Measurements from ENCODE around the gene S1PR5.

- PRO-cap: no peak
- RAMPAGE, long total RNA: no peak
- RRBS: 2% methylated on average over 27 of the region's 67 CpGs
These were observed 1.4 kb downstream of the ICAM5 start for GRCh38 chr19:10291057-10291727.

GRCh38 chr19:10393207-10393709 is 10.1 kb downstream of the CDC37 start:
- PRO-cap: no peak
- RAMPAGE, long total RNA: no peak
- RRBS: 75% methylated on average over 2 of the region's 26 CpGs

DNA sequence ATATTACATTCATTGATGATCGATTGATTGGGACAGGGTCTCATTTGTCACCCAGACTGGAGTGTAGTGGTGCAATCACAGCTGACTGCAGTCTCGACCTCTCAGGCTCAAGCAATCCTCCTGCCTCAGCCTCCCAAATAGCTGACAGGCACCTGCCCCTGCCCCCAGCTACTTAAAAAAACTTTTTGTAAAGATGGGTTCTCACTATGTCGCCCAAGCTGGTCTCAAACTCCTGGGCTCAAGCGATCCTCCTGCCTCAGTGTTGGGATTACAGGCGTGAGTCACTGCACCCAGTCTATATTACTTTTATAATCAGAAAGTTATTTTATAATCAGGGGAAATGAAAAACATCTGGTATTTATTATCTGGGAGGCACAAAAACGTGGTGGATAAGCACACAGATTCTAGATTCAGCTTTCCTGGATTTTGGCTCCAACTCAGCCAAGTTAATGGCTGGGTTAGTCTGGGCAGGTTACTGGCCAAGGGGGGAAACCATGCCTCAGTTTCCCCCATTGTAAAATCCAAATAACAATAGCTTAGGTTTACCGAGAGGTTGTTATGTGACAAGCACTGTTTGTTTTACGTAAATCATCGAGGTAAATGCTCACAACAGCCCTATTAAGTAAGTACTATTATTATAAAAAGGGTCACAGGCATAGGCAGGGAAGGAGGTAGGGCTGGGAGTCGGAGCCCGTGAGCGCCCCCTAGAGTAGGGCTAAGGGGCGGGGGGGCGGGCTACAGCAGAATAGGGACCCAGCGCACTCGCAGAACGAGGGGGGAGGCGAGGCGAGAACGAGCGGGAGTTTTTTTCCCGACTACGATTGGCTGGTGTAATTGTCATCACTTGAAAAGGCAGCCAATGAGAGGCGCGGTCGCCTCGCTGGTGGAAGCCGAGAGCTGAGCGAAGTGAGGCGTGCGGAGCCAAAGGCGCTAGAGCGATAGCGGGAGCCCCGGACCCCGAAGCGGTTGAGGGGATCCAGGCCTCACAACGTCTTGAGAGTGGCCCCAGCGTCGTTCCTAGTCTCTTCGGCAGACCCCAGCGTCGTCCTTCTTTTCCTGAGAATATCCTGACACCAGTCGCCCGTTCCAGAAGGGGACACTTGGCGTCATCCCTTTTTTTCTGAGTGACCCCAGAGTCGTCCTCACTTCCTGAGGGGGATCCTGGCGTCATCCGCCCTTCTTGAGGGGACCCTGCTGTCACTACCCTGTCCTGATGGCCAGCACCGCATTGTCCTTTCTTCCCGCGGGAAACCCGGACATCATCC is 24.4 kb downstream of the KEAP1 start:
- PRO-cap: no peak
- RAMPAGE, long total RNA: no peak
- RRBS: no CpG with 5 or more reads among the region's 53 CpGs

DNA sequence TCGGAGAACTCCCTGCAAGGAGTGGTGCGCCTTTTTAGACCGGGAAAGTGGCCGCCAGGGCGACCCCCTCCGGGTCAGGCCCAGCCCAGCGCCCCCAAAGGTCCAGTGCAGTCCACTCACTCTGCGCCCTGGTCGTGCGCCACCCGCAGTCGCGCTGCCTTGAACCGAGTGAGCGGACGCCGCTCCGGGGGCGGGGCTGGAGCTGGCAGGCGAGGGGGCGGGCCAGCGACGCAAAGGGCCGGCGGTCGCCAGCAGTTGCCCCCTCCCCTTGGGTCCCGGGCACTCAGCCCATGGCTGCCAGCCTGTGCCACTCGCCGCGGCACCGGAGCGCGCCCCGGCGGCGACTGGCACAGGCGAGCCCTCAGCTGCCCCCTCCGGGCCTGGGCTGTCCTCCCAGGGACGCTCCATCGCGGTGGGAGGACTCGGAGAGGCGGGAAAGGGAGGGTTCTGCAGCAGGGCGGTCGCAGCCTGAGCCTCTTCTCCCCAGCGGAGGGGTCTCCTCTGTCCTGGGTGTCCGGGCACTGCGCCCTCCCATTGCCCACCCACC is at the start of gene S1PR5:
TSS of gene S1PR5 (minus strand) at position 170 of the 547 bp plus-strand sequence.
- PRO-cap: no peak
- RAMPAGE, long total RNA: no peak
- RRBS: 3% methylated on average over 26 of the region's 48 CpGs

DNA sequence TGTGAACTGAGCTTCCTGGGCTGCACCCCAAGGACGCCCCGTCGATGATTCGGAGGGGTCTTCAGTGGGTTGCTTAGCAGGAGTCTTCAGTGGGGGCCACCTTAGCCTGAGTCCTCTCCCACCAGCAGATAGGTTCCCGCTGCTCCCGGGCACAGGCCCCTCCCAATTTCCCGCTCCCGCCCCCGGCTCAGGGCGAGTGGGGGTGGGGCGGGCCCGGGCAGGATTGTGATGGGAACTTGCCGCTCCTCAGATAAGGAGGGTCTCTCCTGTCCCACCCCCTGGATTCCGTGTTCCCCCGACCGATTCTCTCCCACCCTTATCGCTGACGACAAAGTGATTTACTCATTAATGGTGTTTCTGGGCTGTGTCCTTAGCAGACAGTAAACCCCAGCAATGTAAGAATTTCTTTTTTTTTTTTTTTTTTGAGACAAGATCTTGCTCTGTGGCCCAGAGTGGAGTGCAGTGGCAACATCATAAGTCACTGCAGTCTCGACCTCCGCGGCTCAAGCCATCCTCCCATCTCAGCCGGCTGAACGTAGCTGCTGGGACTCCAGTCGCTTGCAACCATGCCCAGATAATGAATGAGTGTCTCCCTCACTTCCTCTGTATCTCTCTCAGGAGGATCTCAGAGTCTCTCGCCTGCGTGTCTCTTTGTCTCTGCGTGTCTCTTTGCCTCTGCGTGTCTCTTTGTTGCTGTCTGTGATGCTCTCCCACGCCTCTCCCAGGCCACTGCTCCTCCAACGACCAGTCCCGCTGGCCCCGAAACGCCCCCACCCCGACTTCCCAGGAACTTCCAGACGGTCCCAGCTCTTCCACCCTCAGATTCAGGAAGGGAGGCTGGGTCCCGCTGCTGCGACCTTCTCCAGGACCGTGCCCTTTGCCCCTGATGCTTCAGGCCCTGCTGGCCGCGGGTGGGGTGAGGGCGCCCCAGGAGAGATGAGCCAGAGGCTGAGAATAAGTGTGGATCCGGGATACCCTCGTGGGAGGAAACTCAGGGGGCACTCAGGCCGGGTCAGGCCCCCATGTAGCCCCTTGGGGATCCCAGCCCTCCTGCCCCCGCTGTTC is 910 bp upstream of the S1PR5 start:
- PRO-cap: no peak
- RAMPAGE, long total RNA: no peak
- RRBS: 6% methylated on average over 3 of the region's 45 CpGs

GRCh38 chr19:10552928-10553565 is 9.3 kb downstream of the ATG4D start:
- PRO-cap: no peak
- RAMPAGE, long total RNA: no peak
- RRBS: 74% methylated on average over 4 of the region's 20 CpGs

- PRO-cap: no peak
- RAMPAGE, long total RNA: no peak
- RRBS: no CpG with 5 or more reads among the region's 9 CpGs
These were observed 9.1 kb upstream of the SLC44A2 start for GRCh38 chr19:10616157-10616673.

- PRO-cap: no peak
- RAMPAGE, long total RNA: no peak
- RRBS: 92% methylated on average over 8 of the region's 17 CpGs
These were observed 17.7 kb upstream of the QTRT1 start for GRCh38 chr19:10683601-10683931.

- PRO-cap: no peak
- RAMPAGE, long total RNA: no peak
- RRBS: no CpG with 5 or more reads among the region's 25 CpGs
These were observed 33.4 kb downstream of the DNM2 start for GRCh38 chr19:10750817-10752121.

DNA sequence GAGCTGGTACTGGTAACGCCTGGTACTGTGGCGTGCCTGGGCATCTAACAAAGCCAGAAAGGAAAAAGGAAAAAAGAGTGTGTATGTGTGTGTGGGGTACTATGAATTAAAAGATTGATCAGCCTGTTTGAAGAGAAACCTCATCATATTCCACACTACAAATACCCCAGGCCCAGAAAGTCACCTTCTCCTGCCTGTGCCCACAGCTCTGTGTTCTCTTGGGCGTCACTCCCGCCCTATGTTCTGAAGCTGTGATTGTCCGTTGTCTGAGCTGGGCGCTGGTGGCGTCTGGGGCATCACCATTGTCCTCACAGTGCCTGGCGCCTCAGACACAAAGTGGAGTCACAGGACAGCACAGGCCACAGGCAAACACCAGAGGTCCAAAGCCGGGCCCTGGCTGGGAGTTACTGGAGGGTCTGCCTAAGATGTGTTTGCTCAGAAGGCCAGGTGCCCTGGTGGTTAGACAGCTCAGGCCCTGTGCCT is 34.3 kb downstream of the DNM2 start:
- PRO-cap: no peak
- RAMPAGE, long total RNA: no peak
- RRBS: no CpG with 5 or more reads among the region's 9 CpGs

GRCh38 chr19:10760264-10760634 is 42.4 kb downstream of the DNM2 start:
- PRO-cap: no peak
- RAMPAGE, long total RNA: no peak
- RRBS: no CpG with 5 or more reads among the region's 12 CpGs

DNA sequence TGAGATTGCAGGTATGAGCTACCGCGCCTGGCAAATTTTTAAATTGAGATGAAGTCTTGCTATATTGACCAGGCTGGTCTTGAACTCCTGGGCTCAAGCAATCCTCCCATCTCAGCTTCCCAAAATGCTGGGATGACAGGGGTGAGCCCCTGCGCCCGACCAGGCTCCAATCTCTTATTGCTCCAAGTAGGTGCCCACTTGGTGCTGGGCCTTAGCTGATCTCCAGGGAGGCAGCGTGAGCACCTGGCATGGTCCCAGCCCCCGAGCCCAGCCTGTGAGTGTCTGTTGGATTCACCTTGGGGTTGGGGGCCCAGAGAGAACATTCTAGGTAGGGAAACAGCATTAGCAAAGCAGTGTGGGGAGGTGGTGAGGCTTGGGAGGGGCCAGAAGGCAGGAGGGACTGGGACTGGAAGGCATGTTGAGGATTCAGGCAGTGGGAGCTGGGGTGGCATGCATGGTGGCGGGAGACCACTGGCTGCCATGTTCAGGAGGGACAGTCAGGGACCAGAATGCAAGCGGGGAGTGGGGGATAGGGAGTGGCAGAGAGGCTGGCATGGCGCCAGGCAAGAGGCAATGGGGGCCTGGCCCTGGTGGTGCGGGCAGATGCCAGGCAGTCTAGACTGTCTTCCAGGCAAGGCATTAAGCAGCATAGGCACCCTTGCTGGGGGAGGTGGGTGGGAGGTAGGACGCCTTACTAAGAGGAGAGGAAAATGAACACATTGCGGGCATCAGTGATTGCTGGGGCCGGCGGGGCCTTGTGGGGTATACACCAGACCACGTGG is 45.7 kb downstream of the DNM2 start:
- PRO-cap: no peak
- RAMPAGE, long total RNA: no peak
- RRBS: no CpG with 5 or more reads among the region's 15 CpGs

DNA sequence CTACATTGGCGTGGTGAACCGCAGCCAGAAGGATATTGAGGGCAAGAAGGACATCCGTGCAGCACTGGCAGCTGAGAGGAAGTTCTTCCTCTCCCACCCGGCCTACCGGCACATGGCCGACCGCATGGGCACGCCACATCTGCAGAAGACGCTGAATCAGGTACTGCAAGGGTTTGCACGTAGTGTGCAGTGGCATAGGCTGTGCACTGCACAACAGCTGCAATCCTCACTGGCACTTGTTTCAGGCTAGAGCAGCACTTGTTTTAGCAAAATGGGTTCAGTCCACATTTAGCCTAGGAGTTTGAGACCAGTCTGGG is 53.1 kb downstream of the TMED1 start:
- PRO-cap: no peak
- RAMPAGE, long total RNA: no peak
- RRBS: no CpG with 5 or more reads among the region's 10 CpGs

- PRO-cap: no peak
- RAMPAGE, long total RNA: no peak
- RRBS: no CpG with 5 or more reads among the region's 32 CpGs
These were observed 3.5 kb downstream of the TMED1 start for GRCh38 chr19:10832233-10833137.

DNA sequence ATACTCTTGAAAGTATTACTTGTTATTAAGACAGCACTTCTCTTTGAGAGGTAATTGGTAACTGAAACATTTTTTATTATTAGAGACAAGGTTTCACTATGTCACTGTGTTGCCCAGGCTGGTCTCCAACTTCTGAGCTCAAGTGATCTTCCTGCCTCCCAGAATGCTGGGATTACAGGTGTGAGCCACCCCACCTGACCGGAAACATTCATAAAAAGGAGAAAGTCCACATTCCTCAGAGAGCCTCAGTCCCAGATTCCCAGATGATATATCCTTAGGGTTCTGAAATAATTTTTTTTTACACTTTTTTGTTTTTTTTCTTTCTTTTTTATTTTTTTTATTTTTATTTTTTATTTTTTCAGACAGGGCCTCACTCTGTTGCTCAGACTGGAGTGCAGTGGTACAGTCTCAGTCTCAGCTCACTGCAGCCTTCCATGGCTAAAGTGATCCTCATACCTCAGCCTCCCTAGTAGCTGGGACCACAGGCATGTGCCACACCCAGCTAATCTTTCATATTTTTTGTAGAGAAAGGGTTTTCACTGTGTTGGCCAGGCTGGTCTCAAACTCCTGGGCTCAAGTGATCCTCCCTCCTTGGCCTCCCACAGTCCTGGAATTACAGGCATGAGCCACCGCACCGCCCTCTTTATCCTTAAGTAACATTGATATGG is 2.8 kb downstream of the CARM1 start:
- PRO-cap: no peak
- RAMPAGE, long total RNA: no peak
- RRBS: no CpG with 5 or more reads among the region's 3 CpGs

DNA sequence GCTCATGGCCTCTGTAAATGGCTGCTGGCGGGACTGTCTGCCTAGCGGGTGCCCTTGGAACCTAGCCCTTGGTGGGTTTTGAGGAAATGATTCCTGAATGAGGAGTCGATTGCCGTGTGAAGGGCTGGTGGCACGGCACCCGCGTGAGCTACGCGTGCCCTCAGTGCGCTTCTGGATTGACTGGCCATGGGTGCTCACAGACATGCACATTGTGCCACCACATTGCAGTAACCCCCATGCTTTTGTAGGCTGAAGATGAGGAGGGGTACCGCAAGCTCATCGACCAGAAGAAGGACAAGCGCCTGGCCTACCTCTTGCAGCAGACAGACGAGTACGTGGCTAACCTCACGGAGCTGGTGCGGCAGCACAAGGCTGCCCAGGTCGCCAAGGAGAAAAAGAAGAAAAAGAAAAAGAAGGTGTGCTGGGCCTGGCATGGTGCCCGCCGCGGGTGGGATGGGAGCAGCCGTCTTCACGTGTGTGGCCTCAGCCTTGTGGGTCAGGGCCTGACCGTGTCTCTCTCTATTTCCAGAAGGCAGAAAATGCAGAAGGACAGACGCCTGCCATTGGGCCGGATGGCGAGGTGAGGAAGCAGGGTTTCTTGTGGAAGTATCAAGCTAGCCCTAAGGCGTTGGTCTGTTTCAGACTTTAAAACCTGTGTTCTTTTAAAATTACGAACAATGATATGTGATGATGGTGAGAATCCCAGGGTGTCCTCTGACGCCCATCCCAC is 35.3 kb downstream of the SMARCA4 start:
- PRO-cap: no peak
- RAMPAGE, long total RNA: no peak
- RRBS: no CpG with 5 or more reads among the region's 30 CpGs

- PRO-cap: no peak
- RAMPAGE, long total RNA: no peak
- RRBS: no CpG with 5 or more reads among the region's 27 CpGs
These were observed 54.3 kb upstream of the LDLR start for GRCh38 chr19:11034906-11035345.

DNA sequence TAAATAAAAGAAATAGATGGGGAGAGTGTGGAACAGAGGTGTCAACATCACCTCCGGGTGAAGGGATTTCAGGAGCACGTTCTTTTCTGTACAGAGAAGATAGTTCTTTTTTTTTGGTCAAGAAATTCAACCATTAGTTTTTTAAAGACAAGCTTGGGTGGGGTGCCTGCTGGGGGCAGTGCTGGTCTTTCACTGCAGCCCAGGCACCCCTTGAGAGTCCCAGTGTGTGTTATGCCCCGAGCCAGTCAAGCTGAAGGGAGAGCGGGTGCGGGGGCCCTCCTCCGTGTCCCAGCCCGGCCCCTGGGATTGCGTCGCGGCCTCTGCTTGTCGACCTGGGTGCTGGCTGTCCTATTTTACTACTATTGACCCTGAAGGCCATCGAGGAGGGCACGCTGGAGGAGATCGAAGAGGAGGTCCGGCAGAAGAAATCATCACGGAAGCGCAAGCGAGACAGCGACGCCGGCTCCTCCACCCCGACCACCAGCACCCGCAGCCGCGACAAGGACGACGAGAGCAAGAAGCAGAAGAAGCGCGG is 48.3 kb upstream of the LDLR start:
- PRO-cap: no peak
- RAMPAGE, long total RNA: no peak
- RRBS: no CpG with 5 or more reads among the region's 29 CpGs

DNA sequence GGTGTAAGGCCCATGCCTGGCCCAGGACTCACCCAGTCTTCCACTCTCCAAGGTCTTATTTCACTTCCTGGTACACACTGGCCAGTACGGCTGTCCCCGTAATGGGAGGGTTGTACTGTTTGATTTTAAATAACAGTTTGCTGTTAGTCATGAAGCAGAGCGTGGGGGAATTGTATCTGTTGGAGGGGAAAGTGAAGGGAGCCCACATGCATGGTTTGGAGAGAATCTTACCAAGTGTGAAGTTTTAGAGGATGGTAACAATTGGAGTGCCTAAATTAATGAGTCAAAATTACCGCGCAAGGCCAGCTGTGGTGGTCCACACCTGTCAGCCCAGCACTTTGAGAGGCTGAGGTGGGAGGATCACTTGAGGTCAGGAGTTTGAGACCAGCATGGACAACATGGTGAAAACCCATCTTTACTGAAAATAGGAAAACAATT is 46.8 kb upstream of the LDLR start:
- PRO-cap: no peak
- RAMPAGE, long total RNA: no peak
- RRBS: no CpG with 5 or more reads among the region's 5 CpGs

DNA sequence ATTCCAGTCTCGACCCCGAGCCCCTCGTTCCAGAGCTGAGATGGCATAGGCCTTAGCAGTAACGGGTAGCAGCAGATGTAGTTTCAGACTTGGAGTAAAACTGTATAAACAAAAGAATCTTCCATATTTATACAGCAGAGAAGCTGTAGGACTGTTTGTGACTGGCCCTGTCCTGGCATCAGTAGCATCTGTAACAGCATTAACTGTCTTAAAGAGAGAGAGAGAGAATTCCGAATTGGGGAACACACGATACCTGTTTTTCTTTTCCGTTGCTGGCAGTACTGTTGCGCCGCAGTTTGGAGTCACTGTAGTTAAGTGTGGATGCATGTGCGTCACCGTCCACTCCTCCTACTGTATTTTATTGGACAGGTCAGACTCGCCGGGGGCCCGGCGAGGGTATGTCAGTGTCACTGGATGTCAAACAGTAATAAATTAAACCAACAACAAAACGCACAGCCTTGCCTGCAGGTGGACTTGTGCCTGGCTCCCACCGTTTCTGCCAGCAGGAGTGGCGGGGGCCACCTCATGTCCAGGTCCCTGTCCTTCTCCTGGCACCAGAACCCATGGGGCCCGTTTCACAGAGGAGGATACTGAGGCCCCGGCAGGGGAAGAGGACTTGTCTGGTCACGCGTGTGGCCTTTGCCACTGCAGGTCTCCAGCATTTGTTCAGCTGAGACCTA is 27.3 kb upstream of the LDLR start:
- PRO-cap: no peak
- RAMPAGE, long total RNA: no peak
- RRBS: no CpG with 5 or more reads among the region's 22 CpGs

Measured in lung (tissue), 4 donors.